Duodenum (tissue), 1 donor: Measurements from ENCODE around the genes LIMCH1, BEND4 and GUF1.

DNA sequence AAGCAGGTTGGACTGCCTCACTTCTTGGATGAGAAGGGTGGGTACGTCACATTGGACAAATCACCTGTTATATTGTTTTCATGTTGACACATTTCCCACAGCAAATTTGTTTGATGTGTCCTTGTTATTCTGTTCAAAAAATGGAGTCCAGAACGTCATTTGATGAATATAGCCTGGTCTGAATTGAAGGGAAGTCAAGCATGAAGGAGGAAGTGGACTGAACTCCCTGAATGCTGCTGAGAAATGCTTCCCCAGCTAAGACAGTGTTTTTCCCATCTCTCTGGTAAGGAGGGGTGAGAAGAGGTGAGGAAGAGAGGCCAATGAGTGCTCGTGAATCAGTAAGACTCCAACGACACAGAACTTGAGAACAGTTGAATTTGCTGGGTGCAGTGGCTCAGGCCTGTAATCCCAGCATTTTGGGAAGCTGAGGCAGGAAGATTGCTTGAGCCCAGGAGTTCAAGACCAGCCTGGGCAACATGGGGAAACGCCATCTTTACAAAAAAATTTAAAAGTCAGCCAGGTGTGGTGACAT is 127.4 kb downstream of the RBM47 start:
- PRO-cap, result no peak

DNA sequence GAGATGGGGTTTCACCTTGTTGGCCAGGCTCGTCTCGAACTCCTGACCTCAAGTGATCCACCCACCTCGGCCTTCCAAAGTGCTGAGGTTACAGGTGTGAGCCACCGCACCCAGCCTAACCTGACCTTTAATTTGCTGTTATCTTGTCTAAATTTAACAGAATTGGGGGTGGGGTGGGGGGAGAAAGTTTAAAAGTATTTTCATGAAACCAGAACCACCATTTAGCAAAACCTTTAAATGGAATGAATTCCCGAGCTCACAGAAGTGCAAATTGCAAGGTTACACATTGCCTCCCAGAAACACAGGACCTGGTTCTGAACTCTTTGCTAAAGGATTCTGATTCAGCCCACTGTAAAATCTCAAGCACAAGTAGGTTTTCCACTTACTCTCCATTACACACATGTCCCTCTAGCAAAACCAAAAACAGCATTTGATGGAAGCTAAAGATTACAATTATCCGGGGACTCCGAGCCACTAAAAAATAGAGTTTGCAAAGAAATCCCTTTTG is 115.7 kb downstream of the RBM47 start:
- PRO-cap, result no peak

DNA sequence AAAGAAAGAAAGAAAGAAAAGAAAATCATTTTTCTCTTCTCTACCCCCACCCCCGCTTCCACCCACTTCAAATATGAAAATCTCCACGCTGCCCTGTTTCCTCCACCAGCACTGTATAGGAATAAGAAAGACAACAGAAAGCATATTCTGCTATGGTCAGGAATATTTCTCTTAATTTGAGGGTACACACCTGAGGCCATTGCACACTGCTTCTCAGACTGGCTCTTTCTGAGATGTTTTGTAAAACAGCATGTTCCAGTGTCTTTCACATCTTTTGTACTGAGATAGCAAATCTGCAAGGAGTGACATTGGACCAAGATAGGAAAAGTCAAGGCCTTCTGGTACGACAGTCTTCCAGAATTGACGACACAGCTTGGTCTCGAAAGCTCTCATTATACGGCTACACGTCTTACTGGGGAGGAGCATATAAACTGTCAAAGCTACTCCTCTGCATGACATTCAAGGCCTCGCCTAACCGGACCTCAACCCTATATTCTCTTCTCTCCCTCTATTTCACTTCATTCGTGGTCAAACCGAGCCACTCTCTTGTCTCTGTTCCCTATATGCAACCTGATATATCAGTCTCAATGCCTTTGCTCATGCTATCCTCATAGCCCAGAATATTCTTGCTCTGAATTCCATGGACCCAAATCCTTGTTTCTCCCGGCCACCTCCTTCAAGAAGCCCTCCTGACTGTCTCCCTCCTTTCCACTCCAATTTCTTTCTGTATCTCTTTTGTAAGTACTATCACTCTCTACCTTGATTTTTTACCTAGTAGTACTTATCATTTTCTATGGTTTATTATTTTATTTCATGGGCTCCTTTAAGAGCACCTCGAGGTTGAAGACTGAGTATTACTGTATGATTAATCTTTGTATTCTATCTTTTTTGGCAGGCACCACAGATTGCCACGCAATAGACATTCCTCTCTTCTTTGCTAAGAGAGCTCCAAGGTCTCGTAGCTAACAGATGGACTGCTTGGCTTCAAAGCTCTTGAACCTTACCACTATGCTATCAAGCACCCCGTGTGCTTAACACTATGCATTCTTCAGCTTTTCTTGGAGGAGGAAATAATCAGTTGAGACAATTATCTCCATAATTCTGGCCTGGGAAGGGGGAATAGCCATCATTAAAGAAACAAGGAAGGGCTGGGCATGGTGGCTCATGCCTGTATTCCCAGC is 35.2 kb downstream of the RBM47 start:
- PRO-cap, result no peak

- PRO-cap, result no peak
These were observed 5.5 kb upstream of the NSUN7 start for GRCh38 chr4:40744144-40744838.

GRCh38 chr4:40750529-40750824 is 722 bp downstream of the NSUN7 start:
- PRO-cap, result no peak

- PRO-cap, result no peak
These were observed 92.9 kb downstream of the NSUN7 start for GRCh38 chr4:40842522-40843143.

DNA sequence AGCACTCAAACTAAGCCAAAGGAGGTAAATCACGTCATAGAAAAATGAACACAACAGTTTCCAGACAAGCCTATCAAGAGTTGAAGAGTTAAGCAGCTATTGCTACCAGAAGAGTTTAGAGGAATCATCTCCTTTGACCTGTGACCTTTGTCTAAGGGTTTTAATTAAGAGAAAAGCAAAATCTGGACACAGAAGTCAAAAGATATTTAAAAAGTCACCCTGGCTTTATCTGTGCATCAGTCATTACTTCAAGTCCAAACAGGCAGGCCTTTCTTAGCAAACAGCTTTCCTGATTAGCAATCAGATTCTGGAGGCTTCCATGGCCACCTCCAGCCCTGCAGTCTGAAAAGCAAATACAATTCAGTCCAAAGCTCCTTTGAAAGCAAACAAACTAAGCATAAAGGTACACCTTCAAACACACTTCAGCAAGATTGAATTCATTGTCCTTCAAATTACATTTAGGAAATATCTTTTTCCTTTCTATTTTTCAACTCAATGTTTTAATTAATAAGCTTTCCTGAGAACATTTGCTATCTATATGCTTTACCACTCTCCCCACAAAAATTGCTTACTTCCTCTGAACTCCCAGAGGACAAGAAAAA is 82.0 kb downstream of the APBB2 start:
- PRO-cap, result no peak

DNA sequence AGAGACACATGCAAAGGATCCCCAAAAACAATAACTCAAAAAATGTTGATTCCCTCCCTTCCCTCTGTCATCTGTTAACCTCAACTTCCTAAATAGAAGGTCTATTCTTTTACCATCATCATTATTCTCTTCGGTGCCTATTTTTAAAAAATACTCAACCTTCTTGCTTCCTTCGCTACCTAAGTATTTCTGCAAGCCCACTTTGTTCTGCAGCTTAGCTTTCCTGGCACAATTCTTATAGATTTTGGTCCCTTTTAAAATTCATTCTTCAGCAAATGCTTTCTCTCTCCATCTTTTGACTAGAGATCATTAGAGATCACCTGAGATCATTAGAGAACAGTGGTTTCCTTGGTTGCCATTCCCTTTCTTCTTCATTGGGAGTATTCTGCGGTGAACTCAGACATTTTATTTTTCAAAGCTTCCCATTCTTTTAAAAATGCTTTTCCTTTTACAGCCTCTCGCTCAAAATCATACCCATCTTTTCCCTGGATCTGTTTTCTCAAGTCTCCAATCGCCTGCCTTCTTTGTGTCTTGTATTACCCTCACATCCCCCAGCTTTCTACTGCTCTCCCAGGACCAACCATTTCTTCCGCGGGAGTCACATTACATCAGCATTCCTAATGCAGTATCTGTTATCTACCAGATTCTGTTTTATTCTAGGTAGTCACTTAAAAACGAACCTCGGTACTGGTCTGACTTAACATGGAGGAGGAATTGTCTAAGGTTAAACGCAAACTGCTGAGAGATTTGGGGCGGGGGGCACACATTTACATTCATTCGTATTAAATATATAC is 766 bp upstream of the UCHL1 start:
- PRO-cap, result no peak

DNA sequence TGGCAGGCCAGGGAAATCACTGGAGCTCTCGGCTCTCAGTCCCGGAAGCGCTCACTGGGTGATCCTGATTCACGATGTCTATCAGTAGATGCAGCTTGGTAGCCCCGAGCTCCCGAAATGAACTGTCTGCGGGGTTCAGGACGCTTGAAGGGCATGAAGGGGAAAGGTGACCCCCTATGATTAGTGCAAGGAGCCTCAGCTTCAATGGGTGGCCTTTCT is 104.8 kb downstream of the UCHL1 start:
- PRO-cap, result no peak

- PRO-cap, result no peak
These were observed 105.1 kb downstream of the UCHL1 start for GRCh38 chr4:41361878-41362162.

GRCh38 chr4:41362163-41362674 is 105.5 kb downstream of the UCHL1 start:
- PRO-cap, result no peak

- PRO-cap, result bidirectional peak, plus-strand start at chr4:41538304, minus-strand start at chr4:41538148
These were observed at the start of gene LIMCH1 for GRCh38 chr4:41537826-41538641. Gene LIMCH1, plus strand, starts transcription at chr4:41538157.

GRCh38 chr4:41824833-41825339 is 76.4 kb upstream of the PHOX2B start:
- PRO-cap, result no peak

GRCh38 chr4:41881234-41881560 is 54.0 kb upstream of the TMEM33 start:
- PRO-cap, result no peak

- PRO-cap, result no peak
These were observed 1.2 kb upstream of the TMEM33 start for GRCh38 chr4:41933894-41934479.

GRCh38 chr4:42152000-42153016 is at the start of gene BEND4:
Gene BEND4, minus strand, starts transcription at chr4:42152655.
- PRO-cap, result no peak

DNA sequence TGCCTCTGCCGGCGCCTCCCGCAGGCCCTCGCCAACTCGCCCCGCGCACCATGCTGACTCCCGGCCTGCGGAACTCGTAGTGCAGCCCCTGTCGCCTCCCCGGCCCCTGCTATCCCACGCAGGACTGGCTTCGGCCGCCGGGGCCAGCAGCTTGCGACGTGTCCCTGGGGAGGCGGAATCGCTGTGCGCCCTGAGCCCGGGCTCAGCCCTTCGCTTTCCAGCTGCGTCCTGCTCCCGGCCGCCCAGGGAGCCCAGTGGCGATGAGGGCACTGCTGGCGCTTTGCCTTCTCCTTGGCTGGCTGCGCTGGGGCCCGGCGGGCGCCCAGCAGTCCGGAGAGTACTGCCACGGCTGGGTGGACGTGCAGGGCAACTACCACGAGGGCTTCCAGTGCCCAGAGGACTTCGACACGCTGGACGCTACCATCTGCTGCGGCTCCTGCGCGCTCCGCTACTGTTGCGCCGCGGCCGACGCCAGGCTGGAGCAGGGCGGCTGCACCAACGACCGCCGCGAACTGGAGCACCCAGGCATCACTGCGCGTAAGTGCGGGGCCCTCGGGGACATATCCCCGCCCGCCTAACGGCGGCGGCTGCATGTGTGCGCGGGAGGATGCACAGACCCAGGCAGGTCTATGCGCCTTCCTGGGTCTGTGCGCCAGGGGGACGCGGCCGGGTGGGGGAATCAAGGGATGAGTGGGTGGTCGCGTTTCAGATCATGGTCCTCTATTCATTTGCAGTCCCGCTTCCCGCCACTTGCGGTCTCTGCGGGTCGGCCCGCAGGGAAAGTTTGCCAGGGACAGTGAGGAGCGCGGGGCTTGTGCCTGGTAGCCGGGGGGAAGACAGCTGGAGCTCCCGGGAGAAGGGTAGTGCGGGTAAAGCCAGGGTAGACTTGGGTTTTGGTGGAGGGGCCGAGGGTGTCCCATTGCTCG is 772 bp downstream of the SHISA3 start:
- PRO-cap, result no peak

- PRO-cap, result unidirectional peak, plus-strand start at chr4:42656271; unidirectional peak, plus-strand start at chr4:42656313
These were observed 891 bp downstream of the ATP8A1 start for GRCh38 chr4:42655670-42656757.

DNA sequence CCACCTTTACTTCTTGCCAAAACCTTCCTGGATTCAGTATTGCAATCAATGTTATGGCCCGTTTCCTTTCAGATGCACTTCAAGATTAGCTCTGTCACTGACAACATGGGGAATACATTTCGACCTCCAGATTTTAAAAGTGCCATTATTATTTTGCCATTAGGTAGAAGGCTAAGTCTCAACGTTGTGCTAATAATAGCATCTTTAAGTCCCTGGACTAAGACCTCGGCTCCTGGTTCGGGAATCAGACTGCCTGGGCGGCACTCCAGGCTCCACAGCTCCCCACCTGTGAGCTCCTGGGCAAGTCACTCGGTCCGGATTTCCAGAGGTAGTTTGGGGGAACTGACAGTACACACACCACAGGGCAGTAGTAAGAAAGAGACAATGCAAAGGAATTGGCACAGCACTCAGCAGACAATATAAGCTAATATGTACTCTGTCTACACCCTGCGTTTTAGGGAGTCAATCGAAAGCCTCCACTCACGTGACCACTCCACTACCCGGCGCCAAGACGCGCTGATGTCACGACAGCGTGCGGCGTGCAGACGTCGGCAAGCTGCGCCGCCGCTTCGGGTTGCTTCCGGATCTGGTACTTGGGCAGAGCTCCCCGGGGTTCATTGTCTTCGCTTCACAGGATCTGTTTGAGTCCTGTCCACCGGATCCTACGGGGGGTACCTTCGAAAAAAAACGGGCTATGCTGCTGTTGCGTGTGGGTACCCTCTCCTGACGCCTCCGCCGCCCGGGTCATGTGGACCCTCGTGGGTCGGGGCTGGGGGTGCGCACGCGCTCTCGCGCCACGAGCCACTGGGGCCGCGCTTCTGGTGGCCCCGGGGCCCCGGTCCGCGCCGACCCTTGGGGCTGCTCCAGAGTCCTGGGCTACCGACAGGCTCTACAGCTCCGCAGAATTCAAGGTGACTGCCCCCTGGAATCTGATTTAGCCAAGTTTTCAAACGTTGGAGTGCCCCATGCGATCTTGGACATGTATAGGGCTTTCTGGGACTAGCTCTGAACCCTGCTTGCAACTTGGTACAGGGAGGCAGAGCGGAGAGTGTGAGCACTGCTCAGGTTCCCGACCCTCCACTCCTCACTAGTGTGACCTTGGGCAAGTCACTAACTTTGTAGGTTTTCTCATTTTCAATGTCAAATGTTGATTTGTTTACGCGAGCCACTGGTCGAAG is at the start of gene GUF1:
TSS of gene GUF1 (plus strand) at position 544 of the 1,178 bp plus-strand sequence.
- PRO-cap, result bidirectional peak, plus-strand start at position 577 of the sequence, minus-strand start at position 495 of the sequence; unidirectional peak, minus-strand start at position 1,089 of the sequence

DNA sequence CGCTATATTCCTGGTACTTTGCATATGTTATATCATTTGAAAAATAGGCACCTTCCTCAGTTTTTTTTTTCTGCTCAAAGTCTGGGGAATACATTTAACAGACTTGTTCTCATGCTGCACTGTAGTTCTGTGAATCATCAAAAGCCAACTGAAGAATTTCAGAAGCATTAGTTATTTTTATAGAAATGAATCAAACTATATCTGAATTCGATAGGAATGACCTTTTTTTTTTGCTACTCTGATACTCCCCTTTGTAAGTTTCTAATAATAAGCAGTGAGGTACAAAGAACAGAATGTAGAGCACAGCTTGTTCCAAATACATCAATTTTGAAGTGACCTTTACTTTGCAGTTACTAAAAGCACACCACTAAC is 91.4 kb upstream of the GNPDA2 start:
- PRO-cap, result no peak